Neural crest cell (in vitro differentiated cells): ENCODE measurements around a stretch of chr18.

GRCh38 chr18:58362703-58363092, 266.2 kb downstream of the ALPK2 start:
- PRO-cap: no peak

DNA sequence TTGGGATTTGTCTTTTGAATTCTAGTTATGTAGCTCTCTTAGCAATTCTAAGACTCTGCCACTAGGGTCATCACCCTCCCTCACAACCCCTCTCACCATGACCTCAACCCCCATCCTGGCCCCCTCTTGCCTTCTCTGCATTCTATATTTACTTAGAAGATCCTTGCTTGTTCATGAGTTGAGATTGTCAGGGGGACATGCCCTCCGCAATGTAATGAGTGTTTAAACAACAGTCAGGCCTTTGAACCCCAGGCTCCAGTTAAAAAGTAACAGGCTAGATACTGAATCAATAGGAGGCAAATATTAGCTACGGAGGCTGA, 221.2 kb downstream of the ALPK2 start:
- PRO-cap: no peak

GRCh38 chr18:58408680-58409147, 220.2 kb downstream of the ALPK2 start:
- PRO-cap: no peak

- PRO-cap: no peak
Observed at GRCh38 chr18:58536428-58537005, 92.4 kb downstream of the ALPK2 start.

DNA sequence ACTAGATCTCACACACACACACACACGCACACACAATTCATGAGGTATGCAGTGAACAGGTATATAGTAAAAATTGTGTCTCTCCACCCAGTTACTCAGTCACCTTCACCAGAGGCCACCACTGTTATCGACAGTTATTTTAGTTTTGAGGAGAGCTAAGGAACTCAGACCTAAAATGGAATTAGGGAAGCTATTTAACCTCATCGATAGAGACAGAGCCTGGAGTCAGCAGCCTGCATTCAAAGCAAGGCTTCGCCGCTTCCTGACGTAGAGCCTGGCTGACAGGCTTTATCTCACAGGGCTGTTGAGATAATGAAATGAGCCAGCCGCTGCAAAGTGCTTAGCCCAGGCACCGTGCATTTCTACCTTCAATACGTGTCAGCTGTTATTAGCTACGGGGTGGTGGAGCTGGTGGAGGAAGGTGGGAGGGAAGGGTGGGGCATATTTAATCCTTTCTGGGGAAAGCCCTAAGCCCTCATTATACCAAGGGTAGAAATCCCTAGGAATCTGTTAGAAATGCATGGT, 72.7 kb downstream of the ALPK2 start:
- PRO-cap: no peak

DNA sequence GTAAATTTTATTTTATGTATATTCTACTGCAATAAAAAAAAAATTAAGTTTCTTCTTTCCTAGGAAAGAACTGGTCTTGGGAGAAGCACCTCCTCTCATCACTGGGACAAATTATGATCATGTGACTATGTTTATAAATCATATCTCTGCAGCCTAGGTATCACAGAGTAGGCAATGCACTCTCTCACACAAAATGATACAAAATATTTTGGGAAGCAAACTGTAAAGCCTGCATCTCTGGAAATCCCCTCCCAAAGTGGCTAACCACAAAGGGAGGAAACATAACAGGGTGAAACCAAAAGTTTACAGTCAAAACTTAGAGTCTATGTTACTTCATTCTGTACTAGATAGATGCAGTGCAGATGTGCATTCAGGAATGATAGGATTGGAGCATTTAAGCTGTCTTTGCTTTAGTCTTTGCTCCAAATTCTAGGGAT, 21.2 kb upstream of the ALPK2 start:
- PRO-cap: no peak

GRCh38 chr18:58669721-58670261, 1.5 kb upstream of the MALT1 start:
- PRO-cap: no peak

DNA sequence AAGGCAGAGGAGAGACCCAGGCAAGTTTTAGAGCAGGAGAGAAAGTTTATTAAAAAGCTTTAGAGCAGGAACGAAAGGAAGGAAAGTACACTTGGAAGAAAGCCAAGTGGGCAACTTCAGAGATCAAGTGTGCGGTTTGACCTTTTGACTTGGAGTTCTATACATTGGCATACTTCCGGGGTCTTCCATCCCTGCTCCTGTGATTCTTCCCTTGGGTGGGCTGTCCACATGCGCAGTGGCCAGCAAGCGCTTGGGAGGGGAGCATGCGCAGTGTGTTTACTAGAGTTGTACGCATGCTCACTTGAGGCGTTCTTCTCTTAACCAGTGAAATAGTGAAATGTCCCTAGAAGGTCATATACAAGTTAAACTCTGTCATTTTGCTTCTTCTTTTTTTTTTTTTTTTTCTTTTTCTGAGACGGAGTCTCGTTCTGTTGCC, 56.9 kb upstream of the ZNF532 start:
- PRO-cap: no peak

GRCh38 chr18:59063195-59063859, 76.4 kb upstream of the SEC11C start:
- PRO-cap: no peak

DNA sequence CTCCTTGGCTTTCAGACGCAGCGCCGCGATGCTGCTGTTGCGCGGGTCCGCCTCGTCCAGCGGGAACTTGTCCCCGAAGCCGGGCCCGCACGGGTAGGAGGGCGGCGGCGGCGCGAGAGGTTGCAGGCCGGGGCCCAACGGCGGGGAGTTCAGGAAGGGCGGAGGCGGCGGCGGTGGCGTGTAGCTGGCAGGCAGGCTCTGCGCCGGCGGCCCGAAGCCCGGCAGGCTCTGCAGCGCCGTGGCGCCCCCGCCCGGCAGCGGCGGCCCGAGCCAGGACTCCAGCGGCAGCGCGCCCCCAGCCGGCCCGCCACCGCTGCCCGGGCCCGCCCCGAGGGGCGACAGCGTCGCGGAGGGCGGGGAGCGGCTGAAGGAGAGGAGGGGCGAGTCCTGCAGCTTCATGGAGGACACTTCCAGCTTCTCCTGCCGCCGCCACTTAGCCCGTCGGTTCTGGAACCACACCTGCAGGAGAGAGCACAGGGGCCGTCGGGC, 4.2 kb downstream of the RAX start:
- PRO-cap: unidirectional peak, minus-strand start at position 200 of the sequence

GRCh38 chr18:59324153-59324680, 5.8 kb upstream of the CPLX4 start:
- PRO-cap: no peak

GRCh38 chr18:59623621-59623933, 73.6 kb downstream of the CCBE1 start:
- PRO-cap: no peak

- PRO-cap: no peak
Observed at GRCh38 chr18:59846959-59847637, 52.7 kb upstream of the PMAIP1 start.

GRCh38 chr18:59900833-59901319, 1.1 kb downstream of the PMAIP1 start:
- PRO-cap: no peak

DNA sequence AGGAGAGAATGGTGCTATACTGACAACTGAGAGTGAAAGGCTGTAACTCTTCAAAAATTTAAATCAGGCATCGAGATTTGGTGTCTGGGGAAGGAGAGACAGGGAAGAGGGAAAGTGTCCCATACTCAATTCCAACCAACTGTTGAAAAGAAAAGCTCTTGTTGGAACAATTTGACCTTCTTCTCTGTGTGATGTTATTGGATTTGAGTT, 126.5 kb downstream of the CDH20 start:
- PRO-cap: no peak

DNA sequence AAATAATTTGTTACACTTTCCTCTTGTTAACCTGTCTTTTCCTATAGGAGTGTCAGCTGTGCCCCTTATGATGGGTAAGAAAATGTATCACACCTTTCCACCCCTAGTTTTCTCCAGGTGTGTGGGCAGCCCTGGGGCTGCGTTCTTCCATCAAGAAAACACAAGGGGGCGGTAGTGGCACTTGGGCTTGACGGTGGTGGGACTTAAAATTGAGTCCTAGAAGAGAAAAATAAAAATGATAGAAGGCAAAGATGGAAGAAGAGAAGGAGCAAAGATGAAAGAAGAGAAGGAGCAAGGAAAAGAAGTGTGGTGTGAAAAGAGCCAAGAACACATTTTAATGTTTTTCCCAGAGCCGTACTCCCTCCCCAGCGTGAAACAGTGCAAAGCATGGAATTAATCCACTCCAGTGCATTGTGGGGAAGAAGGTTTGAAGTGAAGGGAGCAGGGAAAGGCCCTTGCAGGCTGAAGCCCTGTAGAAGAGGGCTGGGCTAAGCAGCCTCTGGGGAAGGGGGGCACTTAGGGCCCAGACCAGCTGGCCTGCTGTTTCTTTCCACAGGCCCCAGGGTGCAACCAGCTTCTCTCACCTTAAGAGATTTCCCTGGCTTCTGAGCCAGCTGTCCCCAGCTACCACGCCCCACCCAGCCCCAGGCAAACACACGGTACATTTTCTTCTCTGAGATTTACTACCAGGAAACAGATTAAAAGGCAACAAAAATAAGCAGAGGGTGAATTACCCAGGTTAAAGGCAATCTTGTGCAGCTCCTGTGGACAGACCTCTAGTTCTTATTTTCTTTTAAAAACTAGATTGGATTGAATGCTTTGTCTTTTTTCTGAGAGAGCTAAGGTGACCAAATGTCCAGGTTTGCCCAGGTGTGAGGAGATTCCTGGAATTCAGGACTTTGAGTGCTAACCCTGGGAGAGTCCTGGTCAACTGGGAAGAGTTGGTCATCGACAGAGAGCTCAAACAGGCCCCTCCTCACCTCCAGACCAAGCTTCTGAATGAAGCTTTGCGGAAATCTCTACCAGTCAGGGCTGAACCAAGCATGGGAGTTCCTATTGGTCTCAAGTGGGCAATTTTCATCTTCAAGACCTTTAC, 256.6 kb downstream of the RNF152 start:
- PRO-cap: no peak

- PRO-cap: no peak
Observed at GRCh38 chr18:61941564-61941800, 48.7 kb upstream of the RNF152 start.

- PRO-cap: no peak
Observed at GRCh38 chr18:62060841-62061192, 126.0 kb downstream of the PIGN start.

DNA sequence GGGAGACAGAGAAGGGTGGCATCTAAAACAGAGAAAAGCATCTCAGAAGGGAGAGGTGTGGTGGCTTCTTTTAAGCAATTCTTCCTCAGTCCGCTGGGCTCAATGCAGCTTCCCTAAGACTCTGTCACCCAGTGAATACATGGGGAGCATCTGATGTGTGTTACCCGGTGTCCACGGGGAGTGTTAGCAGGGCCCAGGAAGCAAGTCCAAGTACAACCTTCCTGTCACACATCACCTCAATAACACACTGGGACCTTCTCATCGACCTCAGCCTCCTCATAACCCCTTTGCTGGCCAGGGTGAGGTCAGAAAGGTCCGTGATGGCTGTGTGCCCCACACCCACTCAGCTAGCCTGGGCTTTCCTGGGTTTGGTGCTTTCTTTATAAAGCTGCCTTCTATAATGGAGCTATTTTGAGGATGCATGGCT, 21.3 kb downstream of the TNFRSF11A start:
- PRO-cap: unidirectional peak, minus-strand start at position 241 of the sequence

DNA sequence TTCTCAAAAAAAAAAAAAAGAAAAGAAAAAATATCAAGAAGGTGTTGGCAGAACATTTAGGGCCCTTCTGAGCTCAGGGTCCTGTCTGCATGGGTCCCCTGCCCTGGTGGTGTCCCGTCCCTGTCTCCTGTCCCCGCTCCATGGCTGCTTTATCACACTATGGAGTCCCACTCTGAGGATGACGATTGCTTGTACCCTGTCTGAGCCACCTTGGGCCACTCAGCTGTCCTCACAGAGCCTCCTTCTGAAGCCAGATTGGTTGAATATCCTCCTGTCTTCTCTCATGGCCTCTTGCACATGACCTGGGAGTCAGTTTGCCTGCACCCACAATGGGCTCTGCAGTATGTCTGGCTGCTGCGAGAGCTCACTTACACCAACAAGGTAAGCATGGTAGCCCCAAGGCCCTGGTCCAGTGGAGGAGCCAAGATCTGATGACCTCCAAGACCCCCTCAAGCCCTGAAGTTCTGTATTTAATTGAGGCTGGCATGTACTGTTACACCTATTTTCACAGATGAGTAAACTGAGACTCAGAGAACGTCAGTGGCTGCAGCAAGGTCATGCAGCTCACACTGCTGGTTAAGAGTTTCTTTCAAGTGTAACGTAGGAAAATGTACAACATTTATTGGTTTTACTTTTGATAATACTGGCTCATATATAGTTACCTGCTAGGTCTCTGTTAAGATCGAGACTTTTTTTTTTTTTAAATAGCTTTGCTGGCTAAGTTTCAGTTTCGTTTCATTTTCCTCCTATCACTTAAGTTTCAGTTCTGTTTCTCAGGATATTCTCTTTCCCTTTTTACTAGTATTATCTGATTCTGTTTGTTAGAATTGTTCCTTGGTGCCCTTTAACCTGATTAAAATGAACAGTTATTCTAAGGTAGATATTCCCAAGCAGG, 16.9 kb upstream of the ZCCHC2 start:
- PRO-cap: no peak